Glomerular endothelial cell (primary cell): ENCODE measurements around the genes GDF10, VSTM4, WASHC2A, ASAH2B and PRKG1.

DNA sequence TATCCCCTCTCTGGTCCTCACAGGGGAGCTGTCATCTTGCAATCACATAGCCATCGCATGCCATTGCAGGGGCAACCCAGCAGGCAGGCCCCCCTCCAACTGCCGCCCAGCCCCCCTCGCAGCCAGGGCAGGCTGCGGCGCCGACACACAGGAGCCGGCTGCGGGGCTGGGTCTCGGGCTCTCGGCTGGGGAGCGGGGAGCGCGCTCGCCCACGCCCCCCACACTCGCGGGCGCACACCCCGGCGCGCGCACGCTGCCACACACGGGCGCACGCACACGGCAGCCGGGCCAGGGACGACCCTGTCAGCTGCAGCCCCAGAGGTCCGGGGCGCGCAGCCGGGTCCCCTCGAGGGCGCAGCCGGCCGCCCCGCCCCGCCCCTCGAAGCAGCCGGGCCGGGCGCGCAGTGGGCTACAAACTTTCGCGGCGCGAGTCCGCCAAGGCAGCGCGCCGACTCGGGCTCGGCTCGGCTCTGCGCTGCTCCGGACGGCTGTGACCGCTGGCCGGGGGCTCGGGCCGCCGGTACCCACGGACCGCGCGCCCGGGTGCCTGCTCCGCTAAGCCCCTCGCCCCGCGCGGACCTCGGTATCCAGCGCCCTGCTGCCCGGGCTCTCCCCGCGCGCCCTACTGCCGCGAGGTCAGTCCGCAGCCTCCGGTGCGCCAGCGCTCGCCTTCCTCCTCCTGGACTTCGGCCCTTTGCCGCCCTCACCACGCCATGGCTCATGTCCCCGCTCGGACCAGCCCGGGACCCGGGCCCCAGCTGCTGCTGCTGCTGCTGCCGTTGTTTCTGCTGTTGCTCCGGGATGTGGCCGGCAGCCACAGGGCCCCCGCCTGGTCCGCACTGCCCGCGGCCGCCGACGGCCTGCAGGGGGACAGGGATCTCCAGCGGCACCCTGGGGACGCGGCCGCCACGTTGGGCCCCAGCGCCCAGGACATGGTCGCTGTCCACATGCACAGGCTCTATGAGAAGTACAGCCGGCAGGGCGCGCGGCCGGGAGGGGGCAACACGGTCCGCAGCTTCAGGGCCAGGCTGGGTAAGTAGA lies at the start of gene GDF10:
Gene GDF10 (plus strand): TSS at position 259 of the 1,041 bp plus-strand sequence.
- RAMPAGE, long total RNA: no peak

GRCh38 chr10:47330531-47331128 lies 8.4 kb downstream of the GDF2 start:
- RAMPAGE, long total RNA: no peak

DNA sequence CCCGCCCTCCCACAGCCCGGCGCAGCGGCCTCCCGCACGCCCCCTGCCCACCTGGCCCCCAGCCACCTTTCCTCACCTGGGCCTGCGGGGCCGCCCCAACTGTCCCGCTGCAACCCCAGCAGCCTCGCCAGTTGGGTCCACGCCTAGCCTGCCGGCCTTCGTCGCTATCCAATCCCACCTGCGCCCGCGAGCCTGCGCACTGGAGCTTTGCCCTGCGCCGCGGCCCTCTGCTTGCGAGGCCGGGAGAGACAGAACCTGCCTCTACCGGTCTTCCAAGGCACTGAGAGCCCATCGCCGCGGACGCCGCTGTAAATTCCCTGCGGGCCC lies 134.2 kb downstream of the FRMPD2 start:
- RAMPAGE, long total RNA: no peak

- RAMPAGE, long total RNA: no peak
Observed at GRCh38 chr10:48439457-48440216, 133.2 kb downstream of the MAPK8 start.

DNA sequence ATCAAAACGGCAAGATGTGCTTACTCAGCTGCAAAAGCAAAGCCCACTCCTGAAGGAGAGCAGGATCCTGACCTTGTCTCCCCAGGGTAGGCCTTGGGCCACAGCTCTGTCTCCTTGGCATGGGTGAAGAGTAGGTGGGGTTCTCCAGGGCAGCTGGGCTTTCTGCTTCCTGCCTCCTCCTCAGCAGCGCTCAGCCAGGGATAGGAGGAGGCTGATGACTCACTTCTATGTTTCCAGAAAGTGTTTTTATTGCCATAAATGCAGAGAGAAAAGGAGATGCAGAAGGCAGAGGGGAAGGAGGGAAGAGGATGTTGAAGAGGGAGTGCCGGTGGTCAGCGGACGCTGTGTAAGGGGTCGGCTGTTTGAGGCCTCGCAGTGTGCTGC lies 107.7 kb downstream of the ARHGAP22 start:
- RAMPAGE, long total RNA: no peak

DNA sequence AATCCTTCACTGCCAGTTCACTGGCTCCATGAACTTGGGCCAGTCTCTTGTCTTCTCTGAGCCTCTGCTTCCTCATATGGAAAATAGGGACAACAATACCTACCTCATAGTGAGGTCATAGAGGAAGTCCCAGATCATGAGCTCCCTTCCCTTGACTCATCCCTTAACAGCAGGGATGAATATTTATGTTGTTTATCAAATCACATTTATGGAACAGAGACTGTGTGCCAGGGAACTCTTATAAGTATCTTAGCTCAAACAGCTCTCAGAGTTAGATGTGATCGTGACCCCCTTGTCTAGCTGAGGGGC lies 20.2 kb upstream of the ARHGAP22 start:
- RAMPAGE, long total RNA: no peak

DNA sequence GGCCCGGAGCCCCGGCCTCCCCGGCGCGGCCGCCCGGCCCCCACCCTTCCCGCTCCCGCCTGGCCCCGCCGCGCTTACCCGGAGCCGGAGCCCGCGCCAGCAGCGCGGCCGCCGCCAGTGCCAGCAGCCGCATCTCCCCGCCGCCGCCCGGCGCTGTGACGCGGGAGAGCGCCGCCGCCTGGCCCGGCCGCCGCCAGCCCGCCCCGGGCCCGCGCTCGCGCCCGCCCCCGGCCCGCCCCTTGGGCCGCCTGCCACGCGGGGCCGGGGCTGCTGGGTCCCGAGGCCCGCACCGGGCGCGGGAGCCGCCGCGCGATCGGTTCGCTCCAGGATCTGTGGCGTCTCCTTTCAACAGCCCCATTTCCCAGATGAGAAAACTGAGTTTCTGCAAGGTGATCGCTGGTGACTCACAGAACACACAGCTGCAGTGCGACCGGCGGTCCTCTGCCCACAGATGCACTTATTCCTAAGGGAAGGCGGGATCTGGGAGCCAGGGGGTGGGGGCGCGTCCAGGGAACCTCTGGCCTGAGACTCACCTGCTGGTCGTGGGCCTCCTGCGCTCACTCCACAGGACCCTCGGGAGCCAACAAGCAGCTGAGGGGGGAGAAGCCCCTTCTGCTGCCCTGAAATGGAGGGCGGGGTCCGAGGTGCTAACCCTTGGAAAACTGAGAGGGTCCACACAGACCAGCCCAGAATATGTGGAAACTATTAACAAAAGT lies at the start of gene VSTM4:
Gene VSTM4 (minus strand): TSS at position 170 of the 716 bp plus-strand sequence.
- RAMPAGE, long total RNA: no peak

- RAMPAGE, long total RNA: no peak
Observed at GRCh38 chr10:49183648-49184065, 4.5 kb downstream of the TMEM273 start.

- RAMPAGE, long total RNA: start-site peak on the plus strand at chr10:50067909-50067987, 550 and 659 reads in 2 replicates
Observed at GRCh38 chr10:50067567-50068677, at the start of gene WASHC2A. TSS of gene WASHC2A (plus strand) at chr10:50067954.

DNA sequence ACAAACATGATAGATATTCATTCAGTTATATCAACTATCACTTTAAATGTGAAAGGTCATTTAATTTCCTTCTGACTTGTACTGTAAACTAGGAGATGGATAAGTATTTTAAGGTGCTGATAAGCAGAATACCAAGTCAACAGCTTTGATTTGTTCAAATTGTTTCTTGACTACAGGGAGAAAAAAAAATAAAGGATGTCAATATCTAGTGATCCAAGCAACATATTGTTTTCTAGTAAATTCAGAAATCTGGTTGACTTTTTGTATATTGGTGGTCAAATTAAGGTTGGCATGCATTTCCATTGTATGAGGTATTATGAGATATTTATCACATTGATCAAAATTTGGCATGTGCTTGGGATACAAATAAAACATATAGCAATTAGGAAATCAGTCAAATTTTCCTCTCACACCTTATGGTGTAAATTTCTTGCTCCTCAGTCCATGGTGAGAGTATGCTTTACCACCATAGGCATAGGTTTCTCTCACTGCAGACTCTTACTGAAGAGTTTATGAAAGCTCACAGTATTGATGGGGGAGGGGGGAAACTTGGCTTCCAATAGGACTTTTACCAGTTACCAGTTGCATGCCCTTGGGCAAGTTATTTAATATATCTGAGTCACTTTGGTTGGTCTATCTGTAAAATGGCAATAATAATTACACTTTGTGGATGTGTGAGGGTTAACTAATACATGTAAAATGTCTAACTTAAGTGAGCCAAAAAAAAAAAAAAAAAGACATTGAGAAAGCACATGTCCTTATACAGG lies 52.4 kb upstream of the ASAH2 start:
- RAMPAGE, long total RNA: no peak

DNA sequence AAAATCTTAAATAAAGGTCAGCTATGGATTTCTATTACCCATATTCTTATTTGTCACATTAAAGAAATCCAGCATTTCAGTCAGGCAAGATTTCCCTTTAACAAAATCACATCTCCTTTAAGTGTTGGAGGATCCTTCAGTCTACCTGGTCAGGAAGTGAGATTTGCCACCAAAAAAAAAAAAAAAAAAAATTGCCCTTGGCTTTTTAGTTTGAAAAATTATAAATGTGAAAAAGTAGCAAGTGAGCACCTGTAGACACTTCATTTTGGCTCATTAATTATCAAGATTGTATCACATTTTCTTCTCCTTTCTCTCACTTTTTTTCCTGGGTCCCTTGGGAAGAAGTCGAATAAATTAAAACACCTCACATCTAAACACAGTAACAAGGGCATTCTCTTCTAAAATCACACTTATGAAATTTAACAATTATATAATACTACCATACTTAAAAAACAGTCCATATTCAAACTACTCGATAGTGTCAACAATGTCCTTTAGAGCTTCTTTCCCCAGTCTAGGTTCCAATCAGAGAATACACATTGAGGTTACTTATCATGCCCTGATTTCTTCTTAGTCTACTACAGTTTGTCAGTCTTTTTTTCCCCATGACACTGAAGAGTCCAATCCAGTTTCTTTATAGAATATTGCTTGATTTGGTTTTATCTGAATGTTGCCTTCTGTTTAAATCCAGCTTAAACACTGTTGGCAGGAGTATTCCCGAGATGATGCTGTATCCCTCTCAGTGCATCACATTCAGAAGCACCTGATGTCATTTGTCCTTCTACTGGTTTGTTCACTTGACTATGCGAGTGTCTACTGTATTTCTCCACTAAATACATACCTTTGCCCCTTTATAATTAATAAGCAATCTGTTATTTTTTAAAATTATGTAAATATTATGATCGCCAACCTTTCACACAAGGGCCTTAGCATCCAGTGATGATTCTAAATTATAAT lies 68.0 kb upstream of the ASAH2 start:
- RAMPAGE, long total RNA: no peak

DNA sequence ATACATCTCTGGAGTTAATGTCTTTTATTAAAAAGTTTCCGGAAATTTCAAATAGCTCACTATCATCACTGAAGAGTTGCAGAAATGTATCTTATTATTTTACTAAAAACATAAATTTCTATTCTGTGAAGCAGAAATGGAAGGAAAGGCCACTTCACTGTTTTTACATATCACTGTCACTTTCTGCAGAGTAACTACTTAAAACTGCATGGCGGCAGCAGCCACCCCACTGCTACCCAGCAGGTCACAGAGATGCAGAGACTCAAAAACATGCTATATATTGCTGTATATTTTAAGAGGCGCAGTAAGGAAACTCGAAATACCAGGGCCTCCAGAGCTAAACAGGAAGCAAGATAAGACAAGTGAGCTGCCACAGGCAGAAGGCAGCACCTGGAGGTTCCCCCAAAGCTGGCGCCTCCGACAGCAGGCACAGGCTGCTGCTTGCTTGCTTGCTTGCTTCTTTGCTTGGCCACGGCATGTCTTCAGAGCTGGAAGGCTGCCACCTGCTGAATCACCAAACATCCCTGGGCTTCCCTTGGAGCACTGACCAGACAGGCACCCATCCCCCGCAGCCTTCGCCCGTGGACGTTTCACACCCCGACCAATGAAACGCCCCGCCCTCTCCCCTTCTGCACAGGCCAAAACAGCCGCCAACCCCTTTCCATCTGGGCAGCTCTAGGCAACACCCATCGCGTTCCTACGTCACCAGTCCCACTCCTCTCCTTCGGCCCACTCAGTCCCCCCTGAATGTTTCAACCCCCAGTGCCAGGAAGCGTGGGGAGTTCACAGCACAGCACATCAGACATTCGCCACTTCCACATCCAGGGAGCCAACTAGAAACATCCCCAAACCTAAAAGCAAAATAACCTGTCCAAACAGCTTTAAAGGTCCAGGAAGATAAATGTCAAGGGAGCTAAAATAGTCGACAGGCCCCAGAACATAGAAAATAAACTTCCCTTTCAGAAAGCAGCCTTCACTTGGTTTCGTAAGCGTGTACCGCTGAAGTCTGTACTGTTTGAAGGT lies 1.8 kb downstream of the SGMS1 start:
- RAMPAGE, long total RNA: no peak

GRCh38 chr10:50701949-50702391 lies 37.8 kb upstream of the ASAH2B start:
- RAMPAGE, long total RNA: no peak

GRCh38 chr10:50739473-50740724 lies at the start of gene ASAH2B:
TSS of gene ASAH2B (plus strand) at chr10:50739936.
- RAMPAGE, long total RNA: no peak

DNA sequence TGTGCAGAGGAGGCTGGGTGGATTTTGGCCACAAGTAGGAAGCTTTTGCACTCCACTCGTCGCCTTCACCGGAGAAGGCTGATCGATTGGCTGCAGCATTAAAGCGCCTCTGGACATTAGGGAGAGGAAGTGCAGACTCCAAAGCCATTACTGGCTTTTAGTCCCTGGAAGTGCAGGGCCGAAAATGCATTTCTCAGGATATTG lies 81.7 kb upstream of the PRKG1 start:
- RAMPAGE, long total RNA: no peak

- RAMPAGE, long total RNA: start-site peak on the plus strand at chr10:51074446-51074550, 8 and 5 reads in 2 replicates
Observed at GRCh38 chr10:51074282-51075163, at the start of gene PRKG1. TSS of gene PRKG1 (plus strand) at chr10:51074487.

DNA sequence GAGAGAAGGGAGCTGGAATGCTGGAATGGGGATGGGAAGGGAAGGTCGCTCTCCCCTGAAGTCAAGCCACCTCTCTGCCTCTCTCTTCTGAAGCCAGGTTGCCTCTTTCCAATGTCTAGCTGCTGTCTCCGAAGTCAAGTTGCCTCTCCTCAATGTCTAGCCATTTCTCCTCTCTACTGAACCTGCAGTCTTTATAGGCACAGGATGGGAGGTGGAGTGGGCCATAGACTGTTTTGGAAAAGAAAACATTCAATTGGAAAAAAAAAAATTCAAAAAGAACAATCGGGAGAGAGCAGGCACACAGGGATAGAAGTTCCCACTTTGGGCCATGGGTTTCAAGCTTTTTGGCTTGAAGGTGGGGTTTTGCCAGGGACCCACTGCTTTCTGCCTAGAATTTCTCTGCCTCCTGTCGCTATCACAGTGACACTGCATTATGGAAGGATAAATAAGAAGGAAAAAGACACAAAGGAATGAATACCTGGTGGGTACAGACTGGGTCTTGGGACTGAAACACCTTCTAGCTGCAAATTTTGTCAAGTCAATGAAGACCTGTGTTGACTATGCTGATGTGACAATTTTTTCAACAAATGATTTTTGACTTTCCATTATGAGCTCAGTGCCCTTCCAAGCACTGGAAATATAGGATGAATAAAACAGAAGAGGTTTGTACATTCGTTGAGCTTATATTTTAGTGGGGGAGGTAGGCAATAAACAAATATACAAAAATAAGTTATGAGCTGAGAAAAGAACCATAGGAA lies 183.0 kb downstream of the CSTF2T start:
- RAMPAGE, long total RNA: no peak

DNA sequence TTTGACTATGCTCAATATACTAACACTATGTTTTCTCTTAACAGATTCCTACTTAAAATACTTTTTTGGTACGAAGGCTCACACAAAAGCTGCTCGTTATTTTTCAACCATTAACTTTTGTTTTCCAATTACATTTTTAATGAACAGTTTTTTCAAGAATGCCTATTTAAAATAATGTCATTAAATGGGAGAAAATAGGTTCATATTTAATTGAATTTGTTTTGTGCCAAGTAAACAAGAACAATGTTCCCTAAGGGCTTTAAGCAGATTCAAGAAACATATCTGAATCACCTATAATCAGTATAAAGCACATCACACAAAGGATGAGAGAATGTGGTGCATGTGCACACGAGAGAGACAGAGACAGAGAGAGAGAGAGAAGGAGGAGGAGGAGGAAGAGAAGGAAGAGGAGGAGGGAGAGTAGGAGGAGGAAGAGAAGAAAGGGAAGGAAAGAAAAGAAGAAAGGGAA lies 174.6 kb downstream of the CSTF2T start:
- RAMPAGE, long total RNA: no peak

DNA sequence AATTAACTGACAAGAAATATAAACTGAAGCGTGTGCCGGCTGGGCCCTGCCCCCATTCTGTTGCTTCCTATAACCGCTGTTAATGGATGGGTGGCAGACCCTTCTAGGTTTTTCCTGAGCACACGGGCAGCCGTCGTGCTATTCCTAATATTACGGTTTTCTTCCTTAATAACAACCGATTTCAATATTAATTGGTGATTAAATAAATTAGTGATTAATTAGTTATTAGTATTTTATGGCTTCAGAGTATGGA lies 695 bp upstream of the CSTF2T start:
- RAMPAGE, long total RNA: no peak

GRCh38 chr10:51700417-51700793 lies 1.0 kb upstream of the CSTF2T start:
- RAMPAGE, long total RNA: no peak